Foreskin fibroblast (primary cell): Measurements from ENCODE around the genes ZMPSTE24 and EXO5.

GRCh38 chr1:40041168-40041621 is 666 bp downstream of the CAP1 start:
- RRBS: no CpG with 5 or more reads among the region's 13 CpGs

GRCh38 chr1:40257618-40258408 is at the start of gene ZMPSTE24:
TSS of gene ZMPSTE24 (plus strand) at chr1:40258236.
- RRBS: under 1% methylated on average over 11 of the region's 49 CpGs

GRCh38 chr1:40315260-40315959 is 1.7 kb downstream of the COL9A2 start:
- RRBS: 3% methylated on average over 22 of the region's 50 CpGs

- RRBS: no CpG with 5 or more reads among the region's 5 CpGs
Observed at GRCh38 chr1:40389811-40390532, 16.4 kb downstream of the SMAP2 start.

- RRBS: no CpG with 5 or more reads among the region's 4 CpGs
Observed at GRCh38 chr1:40391629-40392298, 18.2 kb downstream of the SMAP2 start.

DNA sequence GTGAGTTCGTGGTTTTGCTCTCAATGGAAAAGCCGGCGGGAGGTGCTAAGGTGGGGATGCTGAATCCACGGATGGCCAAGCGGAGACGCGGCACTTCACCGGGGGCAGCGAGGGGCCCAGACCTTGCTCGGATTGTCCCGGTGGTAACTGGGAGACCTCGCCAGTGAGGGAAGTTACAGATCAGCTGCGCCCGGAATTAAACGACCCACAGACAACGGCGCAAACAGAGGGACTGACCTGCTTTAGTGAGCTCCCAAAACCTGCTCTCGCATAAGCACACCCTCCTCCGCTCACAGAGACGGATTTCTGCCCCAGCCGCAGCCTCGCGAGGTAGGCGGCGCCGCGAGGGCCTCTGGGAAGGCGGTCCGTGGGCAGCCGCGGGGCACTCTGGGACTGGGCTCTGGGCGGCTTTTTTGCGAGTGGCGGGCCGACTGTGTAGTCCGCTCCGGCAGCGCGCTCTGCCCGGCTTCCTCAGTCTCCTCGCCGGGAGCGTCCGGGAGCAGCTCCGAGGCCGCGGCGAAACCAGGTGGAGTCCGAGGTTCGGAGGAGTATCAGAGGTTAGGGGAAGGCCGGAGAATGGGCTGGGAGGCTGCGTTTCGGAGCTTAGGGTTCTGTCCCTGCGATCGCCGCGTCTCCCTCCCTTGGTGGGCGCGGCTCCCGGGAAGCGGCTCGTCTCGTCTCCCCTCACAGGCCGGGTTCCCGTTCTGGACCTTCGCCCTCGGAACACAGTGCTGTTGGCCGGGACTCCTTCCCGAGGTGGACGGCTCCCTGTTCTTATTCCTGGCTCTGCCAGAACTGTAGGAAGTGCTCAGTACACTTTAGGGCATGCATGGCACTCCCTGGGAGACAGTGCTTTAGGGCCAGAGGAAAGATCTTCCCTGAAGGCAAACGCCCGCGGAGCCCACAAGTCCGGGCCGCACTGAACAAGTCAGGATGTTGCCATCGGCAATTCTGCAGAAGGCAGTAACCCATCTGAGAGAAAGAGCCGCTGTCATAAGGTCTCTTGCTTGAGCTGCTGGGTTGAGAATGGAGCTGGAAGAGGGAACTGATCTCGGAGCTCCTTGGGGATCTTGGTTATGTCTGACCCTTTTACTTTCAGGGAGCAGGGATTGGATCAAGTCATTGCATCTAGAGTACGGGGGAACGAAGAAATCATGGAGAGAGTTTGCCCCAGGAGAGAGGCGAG is at the start of gene EXO5:
TSS of gene EXO5 (plus strand) at position 416 of the 1,186 bp plus-strand sequence.
- RRBS: 2% methylated on average over 33 of the region's 81 CpGs

GRCh38 chr1:40653823-40654602 is 11.5 kb downstream of the RIMS3 start:
- RRBS: 0% methylated on average over 1 of the region's 36 CpGs

DNA sequence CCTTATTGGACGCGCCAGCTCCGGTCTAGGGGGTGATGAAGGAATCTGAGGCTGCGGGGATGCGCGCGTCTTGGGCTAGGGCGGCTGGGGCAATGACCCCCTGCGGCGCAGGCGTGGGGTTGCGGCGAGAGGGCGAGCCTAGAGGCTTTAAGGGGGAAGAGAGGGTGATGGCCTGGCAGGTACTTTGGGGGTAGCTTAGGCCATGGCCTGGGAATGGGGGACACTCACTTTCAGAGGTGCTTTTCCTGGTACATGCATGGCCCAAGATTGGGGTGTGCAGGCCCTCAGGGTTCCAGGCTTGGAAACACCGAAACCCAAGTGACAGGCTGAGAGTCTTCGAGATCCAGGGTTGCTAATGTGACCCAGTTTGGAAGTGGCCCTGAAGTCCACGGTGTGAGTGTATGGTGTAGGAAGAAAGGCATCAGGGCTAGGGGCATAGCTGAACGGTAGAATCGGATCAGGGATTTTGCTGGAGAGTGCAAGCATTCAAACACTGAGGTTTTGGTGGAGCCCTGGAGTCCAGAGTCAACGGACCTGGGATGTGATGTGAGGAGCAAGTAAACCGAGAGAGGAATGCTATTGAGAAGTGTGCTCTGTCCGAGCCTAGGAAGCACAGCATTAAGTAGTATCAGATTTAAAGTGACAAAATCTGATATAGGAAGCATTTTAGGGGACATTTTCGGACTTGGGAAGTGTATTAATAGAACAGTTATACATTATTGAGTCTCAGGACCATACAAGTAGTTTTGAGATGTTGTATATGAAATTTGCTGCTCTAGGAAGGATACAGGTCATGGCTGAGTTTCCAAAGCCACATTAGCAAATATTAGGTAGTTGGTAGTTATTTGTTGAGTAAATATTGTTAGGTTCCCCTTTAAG is 904 bp downstream of the NFYC start:
- RRBS: 0% methylated on average over 3 of the region's 23 CpGs

- RRBS: no CpG with 5 or more reads among the region's 8 CpGs
Observed at GRCh38 chr1:40710178-40711315, 19.0 kb downstream of the NFYC start.

- RRBS: no CpG with 5 or more reads among the region's 4 CpGs
Observed at GRCh38 chr1:40716504-40717137, 25.1 kb downstream of the NFYC start.

GRCh38 chr1:40784044-40784562 is 516 bp downstream of the KCNQ4 start:
- RRBS: 3% methylated on average over 29 of the region's 68 CpGs

- RRBS: no CpG with 5 or more reads among the region's 4 CpGs
Observed at GRCh38 chr1:40868101-40868828, 6.1 kb upstream of the CITED4 start.

GRCh38 chr1:41035095-41035756 is 13.7 kb upstream of the SLFNL1 start:
- RRBS: no CpG with 5 or more reads among the region's 3 CpGs

- RRBS: 3% methylated on average over 5 of the region's 19 CpGs
Observed at GRCh38 chr1:41360739-41361173, 118.7 kb upstream of the SCMH1 start.

- RRBS: no CpG with 5 or more reads among the region's 2 CpGs
Observed at GRCh38 chr1:41623255-41623631, 138.8 kb upstream of the EDN2 start.

DNA sequence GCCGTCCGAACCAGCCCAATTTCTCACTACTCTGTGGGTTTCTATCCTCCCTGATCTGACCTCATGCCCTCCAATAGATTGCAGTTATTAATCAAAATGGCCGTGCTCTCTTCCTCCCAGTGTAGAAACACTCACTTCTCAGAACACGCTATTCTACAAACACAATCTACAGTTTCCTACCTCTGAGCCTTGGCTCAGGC is 147.1 kb upstream of the EDN2 start:
- RRBS: no CpG with 5 or more reads among the region's 4 CpGs

DNA sequence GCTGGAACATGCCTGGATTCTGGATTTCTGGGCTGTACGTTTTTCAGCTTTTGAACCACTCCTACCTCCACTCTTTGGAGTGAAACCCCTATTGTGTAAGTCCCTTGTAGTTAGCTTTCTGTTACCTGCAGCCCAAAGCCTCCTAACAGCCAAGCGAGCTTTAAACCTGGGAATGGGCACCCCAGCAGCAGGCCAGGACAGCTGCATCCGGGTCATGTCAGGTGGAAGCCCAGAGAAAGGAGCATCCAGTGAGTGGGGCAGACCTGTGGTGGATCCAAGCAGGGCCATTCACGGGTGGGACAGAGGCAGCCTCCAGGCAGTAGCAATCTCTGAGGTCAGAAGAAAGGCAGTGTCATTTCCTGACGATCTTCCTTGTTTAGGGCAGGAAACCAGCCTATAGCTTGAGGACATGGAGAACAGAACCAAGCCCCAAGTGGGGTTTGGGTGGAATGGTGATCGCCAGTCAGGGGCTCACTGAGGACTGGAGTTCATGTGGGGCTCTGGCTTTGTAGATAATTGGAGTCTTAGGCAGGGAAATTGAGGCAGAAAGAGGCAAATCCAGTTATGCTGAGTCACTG is 209.5 kb downstream of the HIVEP3 start:
- RRBS: no CpG with 5 or more reads among the region's 6 CpGs

DNA sequence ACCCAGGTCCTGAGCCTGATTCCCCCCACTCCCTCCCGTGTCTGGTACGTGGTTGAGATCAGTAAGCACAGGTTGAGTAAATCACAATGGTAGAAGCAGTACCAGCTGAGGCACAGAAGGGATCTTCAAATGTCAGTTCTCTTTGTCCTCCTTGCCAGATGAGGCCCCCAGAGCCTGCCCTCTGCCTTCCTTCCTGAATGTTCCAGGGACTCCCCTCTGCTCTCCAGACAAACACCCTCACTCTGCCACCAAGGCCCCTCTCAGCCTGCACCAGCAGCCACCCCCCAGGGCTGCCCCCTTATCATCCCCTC is 112.8 kb downstream of the HIVEP3 start:
- RRBS: no CpG with 5 or more reads among the region's 2 CpGs

GRCh38 chr1:42298681-42299801 is 36.0 kb downstream of the FOXJ3 start:
- RRBS: no CpG with 5 or more reads among the region's 8 CpGs